ENCODE results near the genes SH3BGR, DSCAM and BACE2.

GRCh38 chr21:38323598-38324140 lies 66.9 kb downstream of the KCNJ15 start:
- PRO-cap = no peak
- CAGE, long polyA plus RNA = no peak

- PRO-cap = no peak
- CAGE, long polyA plus RNA = no peak
Observed at GRCh38 chr21:38489151-38489529, 9.1 kb downstream of the ERG start.

GRCh38 chr21:38741484-38741890 lies 64.2 kb upstream of the ETS2 start:
- PRO-cap = no peak
- CAGE, long polyA plus RNA = no peak

DNA sequence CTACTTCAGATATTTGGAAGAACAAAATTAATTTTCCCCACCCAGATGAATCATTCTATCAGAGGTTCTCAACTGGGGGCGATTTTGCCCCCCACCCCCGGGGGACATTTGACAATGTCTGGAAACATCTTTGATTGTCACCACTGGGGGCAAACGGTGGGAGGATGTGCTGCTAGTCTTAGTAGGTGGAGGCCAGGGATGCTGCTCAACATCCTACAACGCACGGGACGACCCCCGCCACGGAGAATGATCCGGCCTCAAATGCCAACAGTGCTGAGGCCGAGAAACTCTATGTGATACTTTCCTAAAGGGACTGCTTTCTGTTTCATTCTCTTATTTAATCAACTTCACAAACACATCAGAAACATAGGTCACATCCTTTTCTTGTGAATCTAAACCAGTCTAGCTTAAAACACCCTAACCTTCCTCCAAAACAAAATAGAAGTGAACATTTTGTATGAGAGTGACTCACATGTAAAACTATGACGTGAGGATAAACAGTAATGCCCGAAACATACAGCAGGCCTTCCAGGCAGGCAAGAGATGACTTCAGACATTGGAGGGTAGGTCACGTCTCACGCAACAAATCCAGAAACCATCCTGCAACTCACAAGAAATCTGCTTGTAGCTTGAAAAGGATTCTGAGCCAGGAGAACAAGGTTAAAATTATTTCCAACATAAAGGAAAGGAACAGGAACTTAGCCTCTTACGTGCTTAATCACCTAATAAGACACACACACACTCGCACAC lies 37.2 kb upstream of the ETS2 start:
- PRO-cap = no peak
- CAGE, long polyA plus RNA = no peak

- PRO-cap = no peak
- CAGE, long polyA plus RNA = no peak
Observed at GRCh38 chr21:38815182-38815438, 9.4 kb downstream of the ETS2 start.

- PRO-cap = no peak
- CAGE, long polyA plus RNA = no peak
Observed at GRCh38 chr21:38821202-38821911, 15.6 kb downstream of the ETS2 start.

DNA sequence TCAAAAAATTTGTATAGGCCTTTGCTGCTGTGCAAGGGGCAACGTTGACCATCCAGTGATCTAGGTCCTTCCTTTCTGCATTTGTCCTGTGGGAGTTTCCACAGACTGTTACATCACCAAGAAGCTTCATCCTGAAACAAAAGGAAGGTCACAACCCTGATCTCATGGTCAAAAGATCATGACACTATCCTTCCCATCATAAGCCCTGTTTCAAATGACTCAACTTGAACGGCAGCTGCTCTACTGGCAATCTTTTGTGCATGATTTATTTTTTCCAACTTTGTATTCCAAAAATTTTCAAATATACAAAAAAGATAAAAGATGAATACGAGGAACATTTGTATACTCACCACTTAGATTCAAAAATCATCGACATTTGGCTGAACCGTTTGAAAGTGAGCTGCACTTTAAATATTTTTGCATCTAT lies 74.5 kb downstream of the ETS2 start:
- PRO-cap = no peak
- CAGE, long polyA plus RNA = no peak

GRCh38 chr21:38909065-38909580 lies 103.4 kb downstream of the ETS2 start:
- PRO-cap = no peak
- CAGE, long polyA plus RNA = no peak

- PRO-cap = no peak
- CAGE, long polyA plus RNA = no peak
Observed at GRCh38 chr21:38915548-38916111, 109.9 kb downstream of the ETS2 start.

DNA sequence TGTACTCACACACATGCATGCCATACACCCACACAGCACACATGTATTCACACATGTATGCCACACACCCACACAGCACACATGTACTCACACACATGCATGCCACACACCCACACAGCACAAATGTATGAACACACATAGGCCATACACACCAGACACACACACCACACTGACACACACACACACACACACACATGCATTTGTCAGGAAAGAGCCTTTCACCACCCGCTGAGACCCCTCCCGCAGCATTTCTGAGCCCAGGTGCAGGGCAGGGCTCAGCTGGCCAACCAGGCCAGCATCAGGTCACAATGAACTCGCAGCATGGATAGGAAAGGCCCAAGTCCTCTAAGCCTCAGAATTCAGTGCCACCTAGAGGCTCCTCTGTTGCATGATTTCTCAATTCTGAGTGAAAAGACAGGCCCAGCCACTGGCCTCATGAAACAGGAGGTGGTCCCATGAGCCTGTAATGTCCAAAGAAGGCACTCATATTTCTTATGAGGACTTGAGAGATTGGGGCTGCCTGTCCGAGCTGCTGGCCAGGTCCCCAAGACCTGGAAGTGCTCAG lies 57.4 kb downstream of the PSMG1 start:
- PRO-cap = no peak
- CAGE, long polyA plus RNA = no peak

DNA sequence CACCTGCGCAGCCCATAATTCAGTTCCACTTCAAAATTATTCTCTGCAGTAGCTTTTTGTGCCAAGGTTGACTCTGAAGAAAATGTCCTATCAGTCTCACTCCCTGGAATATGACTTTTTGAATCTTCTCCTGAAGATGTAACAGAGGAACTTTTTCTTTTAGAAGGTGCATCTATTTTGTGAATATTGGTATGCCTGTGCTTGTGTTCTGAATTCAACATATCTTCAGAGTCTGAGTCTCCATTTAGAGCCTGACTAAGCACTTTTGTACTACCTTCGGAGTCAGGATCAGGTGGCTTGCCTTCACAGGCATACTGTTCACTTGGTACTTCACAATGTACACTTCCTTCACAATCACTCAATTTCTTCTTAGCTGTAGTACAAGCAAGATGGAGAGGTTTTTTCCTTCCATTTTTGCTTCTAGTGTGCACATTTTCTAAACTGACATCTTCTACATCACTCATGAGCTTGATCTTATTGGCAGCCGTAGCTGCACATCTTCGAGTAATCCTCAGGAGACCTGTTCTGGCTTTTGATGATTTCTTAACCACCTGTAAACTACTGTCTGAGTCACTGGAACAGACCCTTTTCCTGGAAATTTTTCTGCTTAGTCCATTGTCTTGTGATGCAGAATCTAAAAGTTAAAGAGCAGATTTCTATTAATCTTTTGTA lies 13.7 kb upstream of the PSMG1 start:
- PRO-cap = no peak
- CAGE, long polyA plus RNA = no peak

GRCh38 chr21:39264193-39265088 lies 49.0 kb downstream of the BRWD1 start:
- PRO-cap = no peak
- CAGE, long polyA plus RNA = no peak

DNA sequence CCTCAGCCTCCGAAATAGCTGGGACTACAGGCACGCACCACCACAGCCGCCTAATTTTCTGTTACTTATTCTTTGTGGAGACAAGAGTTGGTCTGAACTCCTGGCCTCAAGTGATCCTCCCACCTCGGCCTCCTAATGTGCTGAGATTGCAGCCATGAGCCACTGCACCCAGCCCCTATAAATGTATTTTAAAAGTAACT lies 2.3 kb downstream of the BRWD1 start:
- PRO-cap = unidirectional peak, minus-strand start at position 52 of the sequence
- CAGE, long polyA plus RNA = no peak

DNA sequence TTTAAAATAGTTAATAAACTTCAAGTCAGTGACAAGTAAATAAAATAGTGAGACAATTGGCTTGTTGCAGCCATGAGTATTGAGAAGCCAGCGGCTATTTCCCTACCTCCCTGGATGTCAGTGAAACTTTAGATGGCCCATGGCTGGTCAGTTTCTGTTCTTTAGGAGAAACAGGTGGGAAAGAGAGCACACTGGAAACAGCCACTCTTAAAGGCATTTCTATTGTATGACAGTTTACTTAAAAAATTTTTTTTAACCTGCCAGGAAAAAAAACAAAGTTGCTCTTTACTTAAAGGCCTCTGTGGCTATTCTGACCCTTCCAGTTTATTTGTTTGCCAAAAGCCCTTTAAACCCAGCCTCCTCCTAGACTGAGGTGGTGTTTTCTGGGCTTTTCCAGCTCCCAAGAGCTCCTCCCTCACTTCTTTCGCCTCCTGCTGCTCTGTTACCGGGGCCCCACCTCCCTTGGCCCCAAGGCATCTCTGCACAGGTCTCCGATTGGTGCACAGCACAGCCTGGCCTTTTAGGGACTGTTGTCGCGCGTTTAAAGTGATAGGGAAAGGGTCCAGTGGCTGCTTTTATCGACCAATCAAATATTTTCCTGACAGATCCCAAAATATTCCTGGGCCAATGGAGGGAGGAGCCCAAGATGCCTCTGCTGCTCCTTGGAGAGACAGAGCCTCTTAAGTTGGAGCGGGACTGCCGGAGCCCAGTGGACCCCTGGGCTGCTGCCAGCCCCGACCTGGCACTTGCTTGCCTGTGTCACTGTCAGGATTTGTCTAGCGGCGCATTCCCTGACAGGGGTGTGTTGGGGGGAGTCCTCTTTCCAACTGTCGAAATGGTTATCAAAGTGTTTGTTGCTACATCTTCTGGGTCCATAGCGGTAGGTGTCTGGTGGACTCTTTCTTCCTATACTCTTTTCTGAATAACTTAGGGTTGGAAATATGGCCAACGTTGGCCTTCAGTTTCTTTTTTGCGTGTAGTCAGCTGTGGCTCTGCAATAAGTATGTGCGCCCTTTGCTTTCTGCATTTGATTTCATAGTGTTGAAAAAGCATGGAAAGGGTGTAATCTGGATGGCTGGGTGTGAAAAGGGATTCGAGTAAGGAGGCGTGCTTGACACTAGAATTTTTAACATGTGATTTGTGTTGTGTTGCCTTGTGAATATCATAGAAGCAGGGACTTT lies at the start of gene SH3BGR:
TSS of gene SH3BGR (plus strand) at position 709 of the 1,181 bp plus-strand sequence.
- PRO-cap = no peak
- CAGE, long polyA plus RNA = no peak

DNA sequence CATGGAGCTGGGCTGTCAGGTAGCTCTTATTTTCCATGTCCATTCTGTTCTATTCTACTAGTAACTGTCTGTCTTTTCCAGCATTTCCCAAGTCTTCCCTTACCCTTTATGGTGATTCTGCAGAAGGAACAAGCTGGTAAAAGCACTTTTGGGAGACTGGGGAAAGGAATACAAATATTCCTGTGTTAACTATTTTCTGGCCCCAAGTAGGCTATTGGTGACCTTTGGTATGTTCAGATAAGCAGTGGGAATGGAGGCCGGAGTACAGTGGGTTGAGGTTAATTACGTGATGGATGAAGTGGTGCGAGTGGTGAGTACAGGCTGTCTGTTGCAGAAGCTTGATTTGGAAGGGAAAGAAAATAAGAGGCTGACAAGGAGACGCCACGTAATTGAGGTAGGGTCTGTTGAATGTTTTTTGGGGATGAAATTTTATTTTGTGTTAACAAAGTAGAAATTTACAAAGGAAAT lies 19.4 kb downstream of the B3GALT5 start:
- PRO-cap = no peak
- CAGE, long polyA plus RNA = no peak

DNA sequence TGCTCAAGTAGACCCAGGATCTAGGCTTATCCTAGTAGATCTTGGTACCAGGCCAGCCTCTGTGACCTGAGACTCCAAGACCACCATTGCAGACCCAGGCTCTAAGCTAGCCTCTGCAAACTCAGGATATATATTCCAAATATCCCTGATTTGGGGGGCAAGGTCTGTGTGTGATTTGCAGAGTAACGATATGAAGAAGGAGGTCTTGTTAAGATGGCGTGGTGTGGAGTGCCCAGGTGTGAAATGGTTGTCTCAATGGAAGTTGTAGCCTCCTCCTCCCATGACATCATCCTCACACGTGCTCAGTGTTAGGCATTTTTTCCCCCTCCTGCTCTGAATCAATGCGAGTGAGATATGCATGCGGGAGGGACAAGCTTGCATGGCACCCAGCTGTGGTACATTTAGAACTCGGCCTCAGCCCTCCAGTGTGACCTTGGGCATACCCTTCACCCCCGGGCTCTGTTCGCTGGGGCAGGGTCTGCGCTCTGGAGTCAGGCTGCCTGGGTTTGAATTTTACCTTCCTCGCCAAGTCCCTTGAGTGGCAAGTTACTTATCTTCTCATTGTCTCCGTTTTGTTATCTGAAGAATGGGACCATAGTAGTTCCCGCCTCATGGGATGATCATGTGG lies 55.6 kb downstream of the B3GALT5 start:
- PRO-cap = no peak
- CAGE, long polyA plus RNA = no peak

- PRO-cap = no peak
- CAGE, long polyA plus RNA = no peak
Observed at GRCh38 chr21:40846379-40847314, at the start of gene DSCAM. DSCAM (minus strand) TSS chr21:40847158.

DNA sequence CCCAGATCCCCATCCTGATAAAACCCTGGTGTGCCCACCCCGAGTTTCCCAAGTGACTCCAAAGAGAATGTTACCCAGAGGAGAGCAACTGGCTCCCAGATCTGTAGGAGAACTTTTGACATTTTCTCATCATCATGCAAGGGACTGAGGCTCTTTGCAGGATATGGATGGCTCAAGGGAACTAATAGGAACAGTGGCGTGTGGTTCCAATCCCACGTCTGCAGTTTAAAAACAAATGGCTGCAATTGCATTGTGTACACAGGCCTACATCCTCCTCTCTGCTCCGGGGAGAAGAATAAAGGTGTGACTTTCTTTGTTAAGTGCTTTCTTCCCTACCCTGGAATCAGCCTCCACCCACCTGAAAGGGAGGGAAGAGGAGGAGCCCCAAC lies 12.0 kb upstream of the BACE2 start:
- PRO-cap = no peak
- CAGE, long polyA plus RNA = no peak

GRCh38 chr21:41156361-41156681 lies 11.6 kb upstream of the BACE2 start:
- PRO-cap = no peak
- CAGE, long polyA plus RNA = no peak

- PRO-cap = unidirectional peak, plus-strand start at chr21:41167524; bidirectional peak, plus-strand start at chr21:41167783, minus-strand start at chr21:41167626
- CAGE, long polyA plus RNA = no peak
Observed at GRCh38 chr21:41167241-41168293, at the start of gene BACE2. BACE2 (plus strand) TSS chr21:41168160.

Data from B cell (primary cell).